Spleen (tissue), 7 donors: ENCODE results near the gene GSTA2.

DNA sequence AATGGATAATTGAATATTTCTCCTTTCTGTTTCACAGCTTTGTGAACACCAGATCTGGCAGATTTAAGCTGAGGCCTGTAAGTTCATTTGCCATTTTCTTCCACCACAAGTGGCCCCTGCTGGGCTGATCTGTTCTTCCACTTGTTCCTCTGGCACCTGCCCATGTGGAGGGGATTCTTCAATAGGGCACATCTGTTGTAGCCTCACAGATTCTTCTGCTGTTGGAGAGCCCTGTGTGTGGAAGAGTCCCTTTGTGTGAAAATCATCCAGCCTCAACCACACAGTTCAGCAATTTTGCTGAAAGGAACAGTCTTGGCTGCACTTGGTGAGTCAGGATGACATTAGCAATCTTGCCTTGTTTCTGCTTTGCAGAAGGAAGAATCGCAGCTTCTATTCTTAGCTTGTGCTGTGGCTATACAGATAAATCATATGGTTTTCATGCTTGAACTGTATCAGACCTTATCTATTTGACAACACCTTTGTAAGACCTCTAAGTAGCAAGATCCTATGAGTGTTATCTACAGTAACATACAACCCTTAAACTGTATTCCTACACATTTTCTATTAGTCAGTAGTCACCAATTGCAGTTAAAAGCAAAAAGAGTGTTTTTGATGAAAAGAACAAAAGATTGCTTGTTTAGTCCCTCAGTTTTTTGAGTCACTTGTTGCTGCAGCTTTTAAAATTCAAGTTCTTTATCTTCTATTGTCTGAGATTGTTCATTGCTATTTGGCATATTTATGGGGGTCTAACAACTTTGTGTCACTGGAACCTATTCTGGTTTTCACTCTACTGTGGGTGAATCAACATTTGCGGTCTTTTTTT lies 231.4 kb downstream of the TFAP2B start:
- PRO-cap, 4 experiments = no peak in any of the 4 experiments
- RAMPAGE, long total RNA, 4 experiments = no peak in any of the 4 experiments

DNA sequence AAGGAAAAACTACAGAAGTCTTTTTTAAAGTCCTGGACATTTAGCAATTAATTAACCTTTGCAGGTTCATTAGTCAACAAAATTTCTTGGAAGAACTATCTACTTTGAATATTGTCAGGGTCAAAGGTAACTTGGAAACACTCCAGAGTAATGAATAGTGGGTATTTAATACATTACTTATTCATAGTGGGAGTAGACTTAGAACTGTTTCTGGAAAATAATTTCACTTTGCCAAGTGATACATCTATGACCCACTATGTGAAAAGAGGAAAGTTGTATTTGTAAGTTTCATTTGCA lies 319.1 kb downstream of the TFAP2B start:
- PRO-cap, 4 experiments = no peak in any of the 4 experiments
- RAMPAGE, long total RNA, 4 experiments = no peak in any of the 4 experiments

DNA sequence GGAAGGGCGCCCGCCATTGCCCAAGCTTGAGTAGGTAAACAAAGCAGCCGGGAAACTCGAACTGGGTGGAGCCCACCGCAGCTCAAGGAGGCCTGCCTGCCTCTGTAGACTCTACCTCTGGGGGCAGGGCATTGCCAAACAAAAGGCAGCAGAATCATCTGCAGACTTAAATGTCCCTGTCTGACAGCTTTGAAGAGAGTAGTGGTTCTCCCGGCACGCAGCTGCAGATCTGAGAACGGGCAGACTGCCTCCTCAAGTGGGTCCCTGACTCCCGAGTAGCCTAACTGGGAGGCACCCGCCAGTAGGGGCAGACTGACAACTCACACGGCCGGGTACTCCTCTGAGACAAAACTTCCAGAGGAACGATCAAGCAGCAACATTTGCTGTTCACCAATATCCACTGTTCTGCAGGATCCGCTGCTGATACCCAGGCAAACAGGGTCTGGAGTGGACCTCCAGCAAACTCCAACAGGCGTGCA lies 406.1 kb downstream of the TFAP2B start:
- PRO-cap, 4 experiments = no peak in any of the 4 experiments
- RAMPAGE, long total RNA, 4 experiments = no peak in any of the 4 experiments

DNA sequence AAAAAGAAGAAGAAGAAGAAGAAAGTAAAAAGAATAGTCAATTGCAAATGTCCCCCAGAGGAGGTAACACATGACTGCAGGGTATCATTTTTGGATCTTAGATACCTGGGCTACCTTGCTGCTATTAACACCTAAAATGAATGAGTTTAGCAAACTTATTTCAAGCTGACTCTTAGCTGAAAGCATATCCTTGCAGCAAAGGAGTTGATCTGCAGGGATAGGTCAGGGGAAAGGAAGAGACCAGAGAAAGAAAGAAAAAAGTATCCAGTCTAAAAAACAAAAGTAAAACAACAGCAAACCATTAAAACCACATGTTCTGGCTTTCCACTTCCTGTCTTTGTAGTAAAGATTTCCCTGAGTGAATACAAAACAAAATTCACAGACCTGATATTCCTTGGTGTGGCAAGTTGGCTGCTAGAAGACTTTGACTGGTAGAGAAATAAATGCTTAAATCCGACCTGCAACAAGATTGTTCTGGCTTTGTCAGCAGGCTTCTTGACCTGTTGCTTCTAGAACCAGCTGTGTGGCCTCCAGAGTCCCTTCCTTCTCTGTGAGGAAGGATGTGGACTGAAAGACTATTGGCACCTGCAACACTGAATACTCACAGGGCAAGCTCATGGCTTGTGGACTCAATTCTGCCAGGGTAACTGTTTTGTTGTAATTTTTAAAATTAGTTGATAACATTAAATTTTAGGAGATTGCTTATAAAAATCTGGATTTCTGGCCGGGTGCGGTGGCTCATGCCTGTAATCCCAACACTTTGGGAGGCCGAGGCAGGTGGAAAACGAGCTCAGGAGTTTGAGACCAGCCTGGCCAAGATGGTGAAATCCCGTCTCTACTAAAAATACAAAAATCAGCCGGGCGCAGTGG lies 23.5 kb upstream of the MCM3 start:
- PRO-cap, 4 experiments = peak in 1 of 4 experiments; most common minus-strand start position 550 of the sequence (in 1)
- RAMPAGE, long total RNA, 4 experiments = no peak in any of the 4 experiments

GRCh38 chr6:52389491-52390020 lies 27.6 kb downstream of the PAQR8 start:
- PRO-cap, 4 experiments = peak in 3 of 4 experiments; most common plus-strand start chr6:52389918 (in 2); most common minus-strand start chr6:52389848 (in 1)
- RAMPAGE, long total RNA, 4 experiments = no peak in any of the 4 experiments

DNA sequence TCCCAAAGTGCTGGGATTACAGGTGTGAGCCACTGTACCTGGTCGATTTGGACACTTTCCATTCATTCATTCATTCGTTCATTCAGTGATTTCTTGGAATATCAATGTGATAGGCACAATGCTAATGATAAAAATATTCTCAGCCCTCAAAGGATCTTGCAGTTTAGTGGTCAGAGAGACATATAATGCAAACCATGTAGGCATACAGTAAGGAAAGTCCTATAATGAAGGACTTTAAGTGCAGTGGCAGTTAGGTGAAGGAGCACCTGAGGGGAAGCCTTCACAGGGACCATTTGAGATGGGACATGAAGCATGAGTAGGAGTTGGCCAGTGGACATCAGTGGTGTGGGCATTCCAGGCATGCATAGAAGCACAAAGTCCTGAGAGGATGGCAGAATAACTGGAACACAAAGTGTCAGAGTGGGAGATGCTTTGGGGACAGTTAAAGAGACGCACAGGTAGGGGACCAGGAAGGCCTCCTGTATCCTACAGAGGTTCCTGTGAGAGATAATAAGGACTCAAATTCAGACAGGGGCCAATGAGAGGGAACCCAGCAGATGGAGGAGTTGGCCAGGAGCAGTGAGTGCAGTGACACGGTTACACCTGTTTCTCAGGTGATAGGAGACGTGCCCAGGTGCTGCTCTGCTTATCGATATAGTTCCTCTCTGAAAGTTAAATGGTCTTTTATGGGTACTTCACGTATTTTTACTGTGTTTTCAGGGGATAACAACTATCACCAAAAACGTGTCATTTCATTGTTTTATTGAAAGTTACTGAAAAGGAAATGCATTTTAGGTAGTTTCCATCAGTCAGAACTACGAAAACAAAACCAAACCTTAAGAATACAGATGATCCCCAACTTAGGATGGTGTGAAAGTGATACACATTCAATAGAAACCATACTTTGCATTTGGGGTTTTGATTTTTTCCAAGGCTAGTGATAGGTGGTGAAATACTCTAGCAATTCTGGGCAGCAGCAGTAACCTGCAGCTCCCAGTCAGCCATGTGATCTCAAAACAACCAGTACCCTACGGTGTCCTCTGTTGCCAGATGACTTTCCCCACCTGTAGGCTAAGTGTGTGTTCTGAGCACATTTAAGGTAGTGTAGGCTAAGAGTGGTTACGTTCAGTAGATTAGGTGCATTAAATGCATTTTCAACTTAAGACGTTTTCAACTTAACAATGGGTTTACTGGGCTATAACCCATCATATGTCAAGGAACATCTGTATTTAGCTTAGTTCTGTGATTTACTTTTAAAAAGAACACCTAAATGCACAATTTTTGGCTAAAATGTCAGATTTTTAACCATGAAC lies 26.1 kb upstream of the EFHC1 start:
- PRO-cap, 4 experiments = no peak in any of the 4 experiments
- RAMPAGE, long total RNA, 4 experiments = no peak in any of the 4 experiments

- PRO-cap, 4 experiments = peak in 1 of 4 experiments; most common plus-strand start chr6:52496829 (in 1); most common minus-strand start chr6:52496762 (in 1)
- RAMPAGE, long total RNA, 4 experiments = no peak in any of the 4 experiments
Measured at GRCh38 chr6:52496673-52496979, 76.5 kb downstream of the EFHC1 start.

DNA sequence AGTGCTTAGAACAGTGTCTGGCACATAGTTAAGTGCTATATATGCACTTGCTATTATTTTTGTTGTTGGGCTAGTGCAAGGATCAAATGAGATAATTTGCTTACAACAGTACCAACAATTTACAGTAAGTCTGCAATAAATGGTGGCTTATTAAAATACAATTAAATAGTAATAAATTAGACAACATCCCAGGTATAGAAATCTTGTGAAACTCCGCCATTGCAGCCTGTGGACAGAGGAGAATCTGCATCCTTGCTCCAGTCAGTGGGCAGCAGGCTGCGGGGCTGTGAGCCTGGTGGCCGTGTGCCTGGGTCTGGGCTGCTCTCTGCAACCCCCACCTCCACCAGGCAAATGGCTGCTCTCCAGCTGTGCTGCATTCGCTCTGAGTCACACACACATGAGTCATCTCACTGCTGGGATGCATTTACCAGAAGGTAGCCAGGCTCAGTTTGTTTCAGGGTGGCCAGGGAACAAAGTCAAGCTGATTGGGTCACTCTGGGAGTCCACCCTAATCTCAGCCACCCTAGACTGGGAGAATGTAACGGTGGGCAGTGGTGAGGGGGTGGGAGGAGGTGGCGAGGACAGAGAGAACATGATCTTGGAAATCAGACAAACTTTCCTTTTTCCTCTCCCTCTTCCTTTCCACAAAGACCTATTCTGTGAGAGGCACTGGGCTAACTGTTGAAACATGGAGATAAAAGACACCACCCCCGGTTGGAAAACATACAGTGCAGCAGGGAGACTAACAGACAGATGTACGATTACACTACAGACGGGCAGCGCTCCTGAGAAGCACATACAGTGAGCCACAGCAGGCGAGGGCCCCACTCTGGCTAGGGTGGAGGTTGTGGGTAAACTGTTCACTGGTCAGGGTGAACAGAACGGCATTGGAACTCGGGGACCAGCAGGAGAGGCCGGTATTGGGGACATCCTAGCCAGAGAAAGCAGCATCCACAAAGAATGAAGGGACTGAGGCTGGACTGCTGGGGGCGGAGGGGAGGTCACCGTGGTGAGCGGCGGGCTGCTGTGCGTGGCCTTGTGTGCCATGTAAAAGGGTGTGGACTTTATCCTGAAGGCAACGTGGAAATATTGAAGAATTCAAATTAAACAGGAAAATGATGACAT lies 59.2 kb downstream of the TRAM2 start:
- PRO-cap, 4 experiments = peak in 4 of 4 experiments; most common plus-strand start position 447 of the sequence (in 4)
- RAMPAGE, long total RNA, 4 experiments = no peak in any of the 4 experiments

DNA sequence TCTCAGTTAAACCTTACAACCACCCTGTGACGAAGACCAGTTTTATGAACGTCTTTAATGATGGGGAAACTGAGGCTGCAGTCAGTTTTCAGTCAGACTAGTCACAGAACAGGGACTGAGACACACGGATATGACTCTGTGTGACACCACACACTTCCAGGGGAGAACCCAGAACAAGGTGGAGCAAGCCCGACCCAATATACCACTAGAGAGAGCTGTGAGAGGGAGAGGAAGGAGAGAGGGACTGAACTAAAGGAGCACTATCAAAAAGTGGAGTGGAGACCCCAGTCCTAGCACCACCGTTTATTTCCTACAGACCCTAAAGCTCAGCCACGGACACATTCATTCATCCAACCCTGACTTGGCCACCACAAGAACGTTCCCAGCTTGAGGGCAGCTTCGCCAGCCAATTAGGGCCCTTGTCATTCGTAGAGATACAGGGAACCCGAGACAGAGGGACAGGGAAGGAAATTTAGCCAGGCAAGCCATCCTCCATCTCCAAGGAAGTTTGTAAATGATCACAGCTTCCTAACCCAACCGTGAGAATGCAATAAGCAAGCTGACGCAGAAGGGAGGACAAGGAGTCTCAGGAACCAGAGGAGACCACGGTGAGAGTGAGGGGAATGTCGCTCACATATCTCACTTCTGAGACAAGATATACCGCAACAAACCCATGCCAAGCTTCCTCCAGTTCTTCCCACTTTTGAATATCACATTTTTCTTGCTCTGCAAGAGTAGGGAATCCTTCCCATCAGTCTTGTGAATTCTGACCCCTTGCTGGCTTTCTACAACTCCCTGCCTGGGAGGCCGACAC lies 1.5 kb downstream of the TRAM2 start:
- PRO-cap, 4 experiments = no peak in any of the 4 experiments
- RAMPAGE, long total RNA, 4 experiments = no peak in any of the 4 experiments

DNA sequence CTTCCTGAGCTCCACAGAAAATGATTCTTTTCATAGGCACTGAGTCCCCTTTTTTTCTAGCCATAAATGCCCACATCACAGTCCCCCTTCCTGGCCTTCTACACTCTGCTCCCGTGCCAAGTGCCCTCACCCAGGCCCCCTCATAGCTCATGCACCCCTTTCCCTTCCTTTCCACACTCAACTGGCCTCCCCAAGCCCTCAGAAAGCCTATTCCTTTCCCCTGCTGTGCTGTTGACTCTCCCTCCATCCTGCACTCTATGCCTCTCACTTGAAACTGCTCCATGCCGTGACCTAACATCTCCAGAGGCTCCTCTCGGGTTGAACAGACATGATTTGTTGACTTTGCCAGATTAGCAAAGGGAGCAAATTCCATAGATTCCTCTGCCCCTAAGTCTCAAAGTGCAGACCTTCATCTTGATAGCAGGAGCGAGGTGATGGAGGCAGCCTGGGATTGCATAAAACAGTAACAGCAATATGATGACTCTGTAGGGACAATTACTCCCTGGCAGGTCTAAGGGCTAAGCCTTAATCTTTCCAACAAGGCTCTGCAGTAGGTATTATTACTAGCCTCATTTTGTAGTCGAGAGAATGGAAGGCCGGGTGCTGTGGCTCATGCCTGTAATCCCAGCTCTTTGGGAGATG lies 12.2 kb upstream of the TRAM2 start:
- PRO-cap, 4 experiments = no peak in any of the 4 experiments
- RAMPAGE, long total RNA, 4 experiments = no peak in any of the 4 experiments

- PRO-cap, 4 experiments = no peak in any of the 4 experiments
- RAMPAGE, long total RNA, 4 experiments = no peak in any of the 4 experiments
Measured at GRCh38 chr6:52666533-52666865, 4.4 kb upstream of the TMEM14A start.

DNA sequence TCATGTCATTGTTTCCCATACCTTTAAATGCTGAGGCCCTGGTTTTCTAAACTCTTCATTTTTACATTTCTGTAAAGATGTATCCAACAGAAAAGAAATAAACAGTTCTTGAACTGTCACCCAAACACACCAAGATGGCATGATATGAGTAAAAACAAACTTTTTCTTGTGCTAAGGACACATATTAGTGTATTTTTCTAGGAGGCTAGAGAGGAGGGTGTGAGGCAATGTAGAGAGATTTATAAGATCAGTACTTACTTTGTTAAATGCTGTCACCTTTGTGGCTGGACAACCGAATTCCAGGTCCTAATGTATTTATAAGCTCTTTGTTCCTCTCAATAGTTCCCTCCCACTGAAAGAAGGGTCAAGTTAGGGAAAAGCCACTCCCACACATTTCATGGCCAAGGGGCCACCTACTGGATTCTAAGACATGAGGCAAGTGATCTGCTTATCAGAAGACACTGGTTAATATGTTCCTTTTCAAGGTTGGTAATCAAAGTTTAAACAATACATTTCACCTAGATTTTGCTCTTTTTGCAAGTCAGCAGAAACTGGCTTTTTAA lies at the start of gene GSTA2:
TSS of gene GSTA2 (minus strand) at position 290 of the 563 bp plus-strand sequence.
- PRO-cap, 4 experiments = no peak in any of the 4 experiments
- RAMPAGE, long total RNA, 4 experiments = no peak in any of the 4 experiments

GRCh38 chr6:52815167-52815930 lies 11.7 kb upstream of the GSTA1 start:
- PRO-cap, 4 experiments = no peak in any of the 4 experiments
- RAMPAGE, long total RNA, 4 experiments = no peak in any of the 4 experiments

- PRO-cap, 4 experiments = no peak in any of the 4 experiments
- RAMPAGE, long total RNA, 4 experiments = no peak in any of the 4 experiments
Measured at GRCh38 chr6:52882329-52882788, 27.1 kb downstream of the GSTA3 start.

GRCh38 chr6:53306529-53307831 lies 41.8 kb downstream of the ELOVL5 start:
- PRO-cap, 4 experiments = no peak in any of the 4 experiments
- RAMPAGE, long total RNA, 4 experiments = no peak in any of the 4 experiments

DNA sequence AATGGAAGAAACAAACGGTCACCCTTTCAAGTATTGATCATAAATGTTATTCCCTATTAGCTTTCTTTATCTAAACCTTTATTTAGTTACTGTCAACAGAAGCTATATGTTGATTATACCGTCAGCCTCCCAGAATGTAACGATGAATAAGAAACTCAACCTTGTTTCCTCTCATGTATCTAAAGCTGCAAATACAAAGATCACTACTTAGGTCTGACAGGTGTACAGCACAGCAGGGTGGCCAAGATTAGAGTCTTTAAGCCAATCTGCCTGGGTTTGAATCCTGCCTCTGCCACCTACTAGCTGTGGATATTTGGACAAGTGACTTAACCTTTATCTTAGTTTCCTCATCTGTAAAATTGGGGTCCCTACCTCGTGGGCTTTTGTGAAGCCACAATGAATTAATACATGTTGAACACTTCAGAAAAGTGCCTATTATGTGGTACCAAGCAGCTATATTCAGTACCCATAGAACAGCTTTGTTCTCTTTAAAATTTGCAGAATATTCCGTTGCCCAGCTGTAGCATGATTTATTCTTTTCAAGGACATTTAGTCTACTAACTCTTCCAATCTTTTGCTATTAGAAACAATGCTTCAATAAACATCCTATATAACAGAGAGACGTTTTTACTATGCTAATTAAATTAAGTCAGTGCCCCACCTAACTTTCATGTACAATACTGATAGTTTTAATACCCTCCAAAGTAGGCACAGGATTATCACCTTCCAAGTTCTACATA lies 7.4 kb downstream of the ELOVL5 start:
- PRO-cap, 4 experiments = no peak in any of the 4 experiments
- RAMPAGE, long total RNA, 4 experiments = no peak in any of the 4 experiments

GRCh38 chr6:53359268-53360292 lies 10.8 kb upstream of the ELOVL5 start:
- PRO-cap, 4 experiments = peak in 4 of 4 experiments; most common plus-strand start chr6:53359512 (in 3); most common minus-strand start chr6:53359435 (in 3)
- RAMPAGE, long total RNA, 4 experiments = start-site peak on the plus strand in 1 of 4 experiments, at chr6:53359537-53359571 at its widest, 6 reads per replicate

DNA sequence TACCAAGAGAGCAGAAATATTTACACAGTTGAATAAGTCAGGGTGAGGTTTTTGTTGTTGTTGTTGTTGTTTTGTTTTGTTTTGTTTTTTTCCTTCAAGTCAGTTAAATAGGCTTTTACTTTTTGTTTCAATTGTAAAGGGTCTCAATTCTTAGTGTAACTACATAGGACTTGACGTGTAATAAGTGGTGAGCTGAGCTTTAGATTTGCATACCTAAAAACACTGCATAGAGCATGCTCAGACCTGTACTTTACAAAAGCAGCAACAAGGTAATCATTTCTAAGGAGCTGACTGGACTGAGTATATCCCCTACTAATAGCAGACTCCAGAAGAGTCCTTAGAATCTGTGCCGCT lies 25.9 kb upstream of the KLHL31 start:
- PRO-cap, 4 experiments = no peak in any of the 4 experiments
- RAMPAGE, long total RNA, 4 experiments = no peak in any of the 4 experiments

GRCh38 chr6:54846924-54847325 lies 354 bp downstream of the FAM83B start:
- PRO-cap, 4 experiments = no peak in any of the 4 experiments
- RAMPAGE, long total RNA, 4 experiments = no peak in any of the 4 experiments

- PRO-cap, 4 experiments = no peak in any of the 4 experiments
- RAMPAGE, long total RNA, 4 experiments = no peak in any of the 4 experiments
Measured at GRCh38 chr6:54848348-54848633, 1.7 kb downstream of the FAM83B start.